Anterior vena cava (tissue), 1 donor: ENCODE measurements around a stretch of chr13.

GRCh38 chr13:32514277-32515021 is 24.1 kb downstream of the N4BP2L2 start:
- PRO-cap = no peak

DNA sequence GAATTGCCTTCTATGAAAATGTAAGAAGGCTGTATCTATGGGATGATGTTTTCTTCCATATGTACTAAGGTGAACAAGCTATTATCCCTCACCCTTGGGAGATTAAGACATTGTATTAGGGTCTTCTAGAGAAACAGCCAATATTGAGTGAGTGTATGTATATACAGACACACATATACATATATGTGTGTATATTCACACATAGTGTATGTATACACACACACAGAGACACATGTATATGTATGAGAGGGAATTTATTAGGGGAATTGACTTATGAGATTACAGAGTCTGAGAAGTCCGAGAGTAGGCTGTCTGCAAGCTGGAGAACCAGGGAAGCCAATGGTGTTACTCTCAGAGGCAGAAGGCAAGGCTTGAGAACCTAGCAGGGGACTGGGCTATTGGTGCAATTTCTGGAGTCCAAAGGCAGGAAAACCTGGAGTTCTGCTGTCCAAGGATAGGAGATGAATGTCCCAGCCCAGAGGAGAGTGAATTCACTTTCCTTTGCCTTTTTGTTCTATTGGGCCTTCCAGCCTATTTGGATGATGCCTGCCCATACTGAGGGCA is 86.0 kb downstream of the PDS5B start:
- PRO-cap = no peak

DNA sequence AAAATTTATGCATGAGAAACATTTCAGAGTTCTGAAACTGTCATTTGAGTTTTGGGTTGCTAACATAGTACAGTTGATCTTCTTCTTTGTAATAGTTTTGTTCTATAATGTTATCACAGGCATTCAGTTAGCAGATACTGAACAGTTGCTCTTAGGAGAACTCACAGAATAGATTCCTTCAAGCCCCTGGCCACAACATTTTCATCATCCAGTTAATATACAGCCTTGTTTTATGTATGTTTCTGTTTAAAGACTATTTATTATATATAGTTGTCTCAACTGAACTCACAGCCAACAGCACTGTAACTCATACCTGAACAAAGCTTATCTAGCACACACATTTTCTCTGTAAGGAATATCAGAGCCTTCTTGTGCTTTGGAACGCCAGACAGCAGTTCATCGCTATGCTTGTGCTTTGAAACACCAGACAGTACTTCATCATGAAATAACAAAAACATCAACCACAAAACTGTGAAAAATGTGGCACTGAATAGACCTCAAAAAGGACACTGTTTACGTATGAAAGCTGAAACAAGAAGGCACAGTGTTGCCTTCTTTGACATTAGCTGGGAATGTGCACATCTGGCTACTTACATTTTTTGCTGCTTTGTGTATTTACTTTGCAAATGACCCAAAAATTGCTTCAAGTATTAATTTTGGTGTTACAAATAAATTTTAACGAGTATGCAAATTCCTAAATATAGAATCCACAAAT is 160.1 kb downstream of the PDS5B start:
- PRO-cap = no peak

- PRO-cap = no peak
Observed at GRCh38 chr13:32762788-32763811, 176.8 kb downstream of the PDS5B start.

- PRO-cap = no peak
Observed at GRCh38 chr13:32772132-32772873, 186.1 kb downstream of the PDS5B start.

- PRO-cap = no peak
Observed at GRCh38 chr13:33092494-33092985, 76.3 kb downstream of the KL start.

DNA sequence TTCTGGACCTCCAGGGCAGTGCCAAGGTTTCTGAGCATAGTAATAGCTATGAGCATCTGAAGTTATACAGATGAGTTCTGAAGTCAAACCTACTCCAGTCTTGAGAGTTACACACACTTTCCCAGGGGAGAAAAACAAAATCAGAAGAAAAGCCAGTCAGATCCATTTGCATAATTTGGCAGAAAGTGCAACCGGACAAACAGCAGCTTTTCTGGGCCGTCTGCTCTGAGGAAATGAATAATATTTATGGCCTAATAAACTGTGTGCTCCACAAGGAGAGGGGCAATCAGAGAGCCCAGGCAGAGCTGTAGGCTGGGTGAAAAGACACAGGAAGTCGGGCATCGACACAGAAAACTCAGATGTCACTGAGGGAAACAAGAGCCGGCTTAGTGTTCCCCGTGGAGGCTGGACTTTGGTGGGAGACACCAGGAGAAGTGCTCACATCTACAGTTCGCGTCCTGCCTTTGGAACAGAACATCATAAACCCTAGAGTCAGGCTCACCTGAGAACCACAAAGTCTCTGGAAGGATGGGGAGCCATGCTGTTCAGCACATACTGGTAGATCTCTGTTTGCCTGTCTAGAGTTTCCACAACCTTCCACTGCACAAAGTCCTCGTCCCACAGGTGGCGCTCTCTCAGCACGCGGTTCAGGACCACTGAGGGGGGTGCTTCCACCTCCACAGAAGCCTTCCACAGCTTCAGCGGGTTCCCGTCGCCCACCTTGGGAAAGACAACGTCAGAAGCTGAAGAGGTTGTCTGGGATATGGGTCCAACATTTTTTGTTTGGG is 93.3 kb downstream of the KL start:
- PRO-cap = no peak

- PRO-cap = no peak
Observed at GRCh38 chr13:33110911-33111243, 94.7 kb downstream of the KL start.

DNA sequence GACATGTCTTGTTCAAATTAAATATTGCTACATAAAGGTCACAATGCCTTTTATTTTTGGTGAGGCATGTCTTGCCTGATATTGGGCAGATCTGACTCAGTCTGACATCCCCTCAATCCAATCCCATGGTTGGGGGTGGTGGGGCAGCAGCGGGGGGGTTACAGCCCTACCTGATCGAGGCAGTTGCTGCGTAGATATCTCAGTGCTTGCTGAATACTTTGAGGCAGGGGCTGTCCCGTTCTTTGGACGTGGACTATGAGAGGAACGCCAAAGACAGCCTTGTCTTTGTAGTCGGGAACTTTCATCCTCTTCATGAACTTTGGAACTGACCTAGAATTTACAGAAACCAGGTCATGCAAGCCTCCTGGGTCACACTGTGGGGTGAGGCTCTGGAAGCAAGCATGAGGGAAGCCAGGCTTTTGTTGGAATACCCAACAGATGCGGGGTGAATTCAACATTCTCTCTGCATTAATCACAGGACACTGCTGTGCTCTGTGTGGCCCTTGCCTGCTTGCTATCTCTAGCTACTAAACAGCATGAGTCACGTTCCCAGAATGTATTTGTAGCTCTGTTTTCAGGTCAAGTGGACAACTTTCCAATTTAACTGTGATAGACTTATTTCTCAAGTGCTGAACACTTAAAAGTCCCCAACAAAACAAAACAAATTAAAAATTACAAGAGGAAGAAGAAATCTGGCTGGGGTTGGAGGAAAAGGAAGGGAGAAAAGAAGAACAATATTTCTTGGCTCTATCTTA is 109.9 kb downstream of the KL start:
- PRO-cap = no peak

DNA sequence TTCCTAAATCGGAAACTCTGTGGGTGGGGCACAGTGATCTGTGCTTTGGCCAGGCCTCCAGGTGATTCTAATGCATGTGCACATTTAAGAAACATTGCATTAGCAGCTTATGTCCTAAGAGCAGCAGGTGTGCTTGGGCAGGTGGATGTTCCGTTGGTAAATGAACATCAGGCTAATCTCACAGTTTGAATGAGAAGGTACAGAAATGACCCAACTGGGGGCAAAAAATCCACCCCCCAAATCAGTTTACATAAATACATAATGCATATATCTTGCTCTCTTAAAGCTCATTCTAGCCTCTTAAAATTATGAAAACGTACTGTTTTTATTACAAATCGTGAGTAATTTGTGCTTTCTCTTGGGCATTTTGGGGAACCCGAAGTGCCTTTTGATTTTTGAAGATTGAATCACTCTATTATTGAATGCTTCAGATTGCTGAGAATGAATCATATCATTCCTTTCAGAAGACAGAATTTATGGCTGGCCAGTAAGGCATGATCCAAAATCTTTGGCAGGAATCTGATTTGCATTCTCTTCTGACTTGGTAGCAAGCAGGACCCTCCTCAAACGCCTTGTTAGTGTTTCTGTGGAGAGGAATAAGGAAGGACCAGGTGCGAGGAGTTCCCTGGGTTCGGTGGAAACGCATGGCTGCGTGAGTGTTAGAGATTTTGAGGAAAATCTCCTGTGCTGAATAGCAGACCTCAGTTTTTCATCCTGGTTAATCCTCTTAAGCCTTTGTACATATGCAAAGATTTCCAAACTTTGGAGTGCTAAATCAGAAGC is 49.6 kb downstream of the STARD13 start:
- PRO-cap = no peak

- PRO-cap = no peak
Observed at GRCh38 chr13:33258395-33259493, 26.8 kb downstream of the STARD13 start.

DNA sequence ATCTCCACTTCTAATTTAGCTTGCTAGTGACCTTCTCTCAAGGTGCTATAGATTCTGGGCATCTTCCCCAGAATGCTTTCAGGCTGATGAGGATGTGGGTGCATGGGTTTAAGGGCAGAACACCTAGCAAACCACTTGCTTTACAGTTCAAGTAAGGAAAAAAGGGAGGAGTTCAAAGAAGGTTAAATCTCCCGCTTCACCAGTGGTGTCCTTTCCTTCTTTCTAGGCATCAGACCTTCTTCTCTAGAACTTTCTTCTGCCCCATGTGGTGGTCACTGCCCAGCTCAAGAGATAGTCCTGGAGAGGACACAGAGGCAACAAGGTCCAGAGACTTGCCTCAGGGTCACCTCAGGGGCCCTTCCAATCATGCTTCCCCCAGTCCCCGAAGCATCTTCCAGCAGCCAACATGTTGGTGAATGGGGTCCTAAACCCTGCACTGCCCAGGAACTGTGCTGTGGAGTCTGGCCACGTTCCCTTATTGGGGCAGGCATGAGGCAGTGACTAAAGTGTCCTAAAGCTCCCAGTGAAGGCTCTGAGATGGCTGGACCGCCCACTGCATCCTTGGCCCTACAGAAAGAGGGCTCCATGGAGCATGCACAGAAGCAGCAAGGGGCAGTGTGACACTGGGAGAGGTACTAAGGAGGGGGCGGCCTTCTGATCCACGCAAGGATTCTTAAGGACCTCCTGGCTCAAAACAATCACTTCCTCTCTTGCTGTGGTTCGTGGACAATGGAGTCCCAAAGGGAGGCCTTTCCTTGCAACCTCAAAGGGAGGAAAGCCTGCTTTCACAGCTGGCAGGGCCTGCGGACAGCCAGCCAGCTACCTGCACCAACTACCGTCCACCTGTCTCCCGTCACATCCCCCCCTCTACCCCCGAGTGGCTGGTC is 63.6 kb upstream of the STARD13 start:
- PRO-cap = unidirectional peak, plus-strand start at position 615 of the sequence

- PRO-cap = unidirectional peak, minus-strand start at chr13:33676820
Observed at GRCh38 chr13:33676638-33677370, 141.1 kb upstream of the RFC3 start.

DNA sequence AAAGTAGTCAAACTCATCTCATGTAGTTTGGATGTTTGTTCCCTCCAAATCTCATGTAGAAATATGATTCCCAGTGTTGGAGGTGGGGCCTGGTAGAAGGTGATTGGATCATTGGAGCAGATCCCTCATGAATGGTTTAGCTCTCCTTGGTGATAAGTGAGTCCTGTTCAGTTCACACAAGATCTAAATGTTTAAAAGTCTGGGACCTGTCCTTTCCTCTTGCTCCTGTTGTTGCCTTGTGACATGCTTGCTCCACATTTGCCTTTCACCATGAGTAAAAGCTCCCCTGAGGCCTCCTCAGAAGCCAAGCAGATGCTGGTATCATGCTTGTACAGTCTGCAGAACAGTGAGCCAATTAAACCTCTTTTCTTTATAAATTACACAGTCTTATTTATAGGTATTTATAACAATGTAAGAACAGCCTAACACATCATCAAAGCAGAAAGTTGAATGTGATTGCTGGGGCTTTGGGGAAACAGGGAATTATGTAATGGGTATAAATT is 24.2 kb upstream of the RFC3 start:
- PRO-cap = no peak

- PRO-cap = no peak
Observed at GRCh38 chr13:34747898-34748421, 194.1 kb upstream of the NBEA start.

GRCh38 chr13:35478250-35479103 is 2.0 kb upstream of the MAB21L1 start:
- PRO-cap = no peak

DNA sequence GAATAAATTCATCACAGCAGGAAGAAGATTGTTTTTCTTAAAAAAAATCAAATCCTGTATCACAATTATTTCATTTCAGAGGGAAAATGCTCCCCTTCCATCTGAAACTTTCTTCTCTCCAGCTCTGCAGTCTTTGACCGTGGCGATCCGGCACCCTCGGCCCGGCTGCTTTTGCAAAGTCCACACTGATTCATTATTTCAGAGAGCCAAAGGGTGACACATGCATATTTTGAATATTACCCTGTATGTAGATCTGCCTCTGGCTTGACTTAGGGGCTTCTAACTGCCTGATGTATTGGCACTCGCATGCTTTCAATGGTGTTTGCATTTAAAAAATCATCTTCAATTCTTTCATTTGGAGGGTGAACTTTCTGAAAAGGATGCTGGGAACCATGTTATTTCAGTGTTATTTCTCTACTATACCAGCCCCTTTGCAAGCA is 222.7 kb upstream of the MAB21L1 start:
- PRO-cap = no peak

DNA sequence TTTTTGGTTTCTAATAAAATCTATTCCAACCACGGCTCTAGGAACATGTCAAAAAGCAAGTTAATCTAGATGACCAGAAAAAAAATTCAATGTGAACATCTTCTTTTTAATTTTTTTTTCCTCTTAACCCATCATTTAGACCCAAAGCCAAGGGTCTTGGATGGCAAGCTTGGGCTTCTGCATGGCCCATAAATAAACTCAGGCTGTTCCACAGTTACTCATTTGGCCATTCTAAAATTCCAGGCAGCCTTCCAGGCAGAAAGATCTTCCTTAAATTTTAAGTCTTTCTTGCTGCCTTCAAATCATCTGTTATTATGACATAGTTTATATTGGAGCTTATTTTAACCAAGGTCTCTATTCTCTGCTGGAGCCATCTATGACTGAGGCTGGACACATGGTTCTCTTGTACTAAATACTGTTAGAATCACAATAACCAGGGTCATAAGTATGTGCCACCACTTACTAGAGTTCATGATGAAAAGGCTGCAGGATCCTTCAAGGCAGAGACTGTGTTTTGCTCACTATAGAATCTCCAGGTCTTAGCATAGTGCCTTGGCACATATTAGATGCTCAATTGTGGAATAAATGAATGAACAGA is 317.4 kb upstream of the MAB21L1 start:
- PRO-cap = no peak

DNA sequence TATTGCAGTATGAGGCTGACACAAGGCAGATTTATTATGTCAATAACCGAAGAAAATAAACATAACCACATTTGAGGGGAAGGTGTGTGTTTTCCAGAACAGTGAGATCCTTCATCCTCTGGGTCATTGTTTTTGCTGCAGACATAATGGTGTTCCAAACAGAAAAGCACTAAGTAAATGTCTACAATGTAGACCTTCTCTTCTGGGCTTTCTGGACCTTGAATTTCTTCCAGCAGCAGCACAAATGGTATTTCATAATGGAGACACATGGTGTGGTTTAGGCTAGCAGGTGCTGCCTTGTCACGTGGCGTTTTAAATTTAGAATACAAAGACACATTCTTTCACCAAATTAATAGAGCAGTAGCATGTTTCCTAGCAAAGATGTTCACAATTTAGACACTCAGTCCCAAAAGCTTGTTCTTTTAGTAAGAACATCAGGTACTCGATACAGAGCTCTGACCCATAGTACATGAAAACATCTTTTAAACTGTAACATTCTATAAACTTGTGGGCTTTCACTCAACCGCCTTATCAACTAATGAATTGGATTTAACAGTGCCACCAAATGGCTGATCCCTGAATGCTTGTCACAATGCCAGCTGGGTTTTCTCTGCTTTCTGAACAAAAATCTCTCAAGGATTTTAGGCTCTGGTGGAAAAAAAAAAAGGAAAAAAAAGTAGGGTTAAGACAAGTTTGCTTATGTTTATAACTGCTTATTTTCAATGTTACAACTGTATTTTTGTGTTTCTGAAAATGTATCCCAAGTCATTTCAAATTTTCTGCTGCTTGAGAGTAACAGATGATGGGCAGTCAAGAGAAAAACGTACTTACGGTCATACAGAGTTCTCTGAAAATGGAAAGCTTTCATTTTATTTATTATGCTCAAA is 290.1 kb downstream of the DCLK1 start:
- PRO-cap = no peak

- PRO-cap = no peak
Observed at GRCh38 chr13:35953339-35953843, 177.8 kb downstream of the DCLK1 start.